ENCODE data around the gene BATF3.

GRCh38 chr1:209741053-209741638 is 14.7 kb upstream of the TRAF3IP3 start:
- PRO-cap, result no peak

- PRO-cap, result no peak
Observed at GRCh38 chr1:209742883-209743695, 12.8 kb upstream of the TRAF3IP3 start.

DNA sequence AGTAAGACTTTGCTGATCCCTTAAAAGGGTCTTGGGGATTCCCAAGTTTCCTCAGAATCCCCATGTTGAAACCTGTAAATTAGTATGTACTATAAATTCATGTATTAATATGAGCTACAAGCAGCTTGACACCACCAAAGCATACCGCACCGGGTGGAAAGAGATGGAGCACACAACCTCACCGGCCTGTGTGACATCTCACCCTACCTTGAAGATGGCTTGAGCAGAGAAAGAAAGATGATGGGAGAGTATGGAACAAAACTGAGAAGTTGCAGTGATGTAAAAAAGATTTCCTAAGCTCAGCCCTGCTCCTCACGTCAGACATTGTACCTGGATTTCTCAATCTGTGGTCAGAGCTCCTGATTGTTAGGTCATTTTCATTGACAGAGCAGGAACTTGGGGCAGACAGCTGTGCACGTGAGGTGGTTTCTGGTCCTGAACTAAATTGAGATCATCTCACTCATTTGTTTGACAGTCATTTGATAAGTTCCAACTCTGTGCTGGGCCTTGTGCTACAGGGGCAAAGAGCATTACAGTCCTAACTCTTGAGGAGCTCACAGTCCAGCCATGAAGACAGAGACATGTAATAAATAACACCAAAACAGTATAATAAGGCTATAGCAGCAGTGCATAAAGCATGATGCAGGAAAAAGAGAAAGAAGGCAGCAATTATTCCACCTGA is 10.2 kb downstream of the TRAF3IP3 start:
- PRO-cap, result unidirectional peak, plus-strand start at position 510 of the sequence

DNA sequence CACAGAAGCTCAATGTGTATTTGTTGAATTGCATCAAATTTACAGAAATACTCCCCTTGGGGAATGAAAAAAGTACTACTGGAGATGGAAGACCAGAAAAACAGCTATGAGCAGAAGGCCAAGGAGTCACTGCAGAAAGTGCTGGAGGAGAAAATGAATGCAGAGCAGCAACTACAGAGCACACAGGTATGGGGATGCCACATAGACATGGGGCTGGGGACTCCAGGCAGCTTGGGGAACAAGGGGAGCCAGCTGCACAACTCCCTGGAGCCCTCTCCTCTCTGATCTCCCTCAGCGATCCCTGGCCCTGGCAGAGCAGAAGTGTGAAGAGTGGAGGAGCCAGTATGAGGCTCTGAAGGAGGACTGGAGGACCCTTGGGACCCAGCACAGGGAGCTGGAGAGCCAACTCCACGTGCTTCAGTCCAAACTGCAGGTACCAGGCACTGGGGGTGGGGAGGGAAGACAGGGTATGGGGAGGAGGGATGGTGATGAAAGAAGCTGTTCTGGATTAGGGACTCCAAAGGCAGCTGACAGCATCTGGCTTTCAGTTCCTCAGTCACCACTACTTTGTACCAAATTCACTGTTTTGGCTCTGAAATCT is 9.0 kb downstream of the C1orf74 start:
- PRO-cap, result unidirectional peak, minus-strand start at position 569 of the sequence

- PRO-cap, result no peak
Observed at GRCh38 chr1:210366560-210367236, 38.0 kb downstream of the HHAT start.

DNA sequence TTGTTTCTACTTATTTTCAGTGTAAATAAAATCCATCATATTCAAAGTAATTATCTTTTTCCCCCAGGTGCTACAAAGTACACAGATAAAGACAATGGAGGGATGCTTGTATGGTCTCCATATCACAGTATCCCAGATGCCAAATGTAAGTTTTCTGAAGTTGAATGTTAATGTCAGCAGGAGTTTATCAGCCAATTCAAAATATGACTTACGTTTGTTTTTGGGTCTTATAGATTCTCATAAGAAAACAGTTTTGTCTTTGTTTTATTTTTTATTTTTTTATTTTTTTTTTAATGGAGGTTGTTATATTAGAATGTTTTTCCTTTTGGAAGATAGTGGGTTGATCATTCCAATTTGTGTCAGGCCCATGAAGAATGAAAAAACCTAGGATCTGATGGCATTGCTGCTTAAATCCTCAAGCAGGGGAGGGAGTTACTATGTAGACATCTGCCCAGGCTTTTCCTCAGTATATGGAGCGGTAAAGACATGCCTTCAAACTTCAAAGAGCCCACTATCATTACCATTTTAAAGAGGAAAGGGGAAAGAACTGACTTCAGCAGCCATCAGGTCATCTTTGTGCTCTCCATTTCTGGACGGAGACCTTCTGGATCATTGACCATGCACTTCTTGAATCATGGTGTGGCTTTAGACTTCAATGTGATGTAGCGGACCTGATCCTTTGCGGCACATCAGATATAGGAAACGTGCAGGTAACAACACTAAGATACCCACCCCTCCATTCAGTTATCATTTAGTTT is 12.2 kb downstream of the RCOR3 start:
- PRO-cap, result no peak

- PRO-cap, result bidirectional peak, plus-strand start at chr1:211327775, minus-strand start at chr1:211327668
Observed at GRCh38 chr1:211327632-211327947, 957 bp downstream of the TRAF5 start.

- PRO-cap, result no peak
Observed at GRCh38 chr1:211336755-211337802, 10.4 kb downstream of the TRAF5 start.

GRCh38 chr1:211492384-211492701 is 381 bp upstream of the RD3 start:
- PRO-cap, result no peak

DNA sequence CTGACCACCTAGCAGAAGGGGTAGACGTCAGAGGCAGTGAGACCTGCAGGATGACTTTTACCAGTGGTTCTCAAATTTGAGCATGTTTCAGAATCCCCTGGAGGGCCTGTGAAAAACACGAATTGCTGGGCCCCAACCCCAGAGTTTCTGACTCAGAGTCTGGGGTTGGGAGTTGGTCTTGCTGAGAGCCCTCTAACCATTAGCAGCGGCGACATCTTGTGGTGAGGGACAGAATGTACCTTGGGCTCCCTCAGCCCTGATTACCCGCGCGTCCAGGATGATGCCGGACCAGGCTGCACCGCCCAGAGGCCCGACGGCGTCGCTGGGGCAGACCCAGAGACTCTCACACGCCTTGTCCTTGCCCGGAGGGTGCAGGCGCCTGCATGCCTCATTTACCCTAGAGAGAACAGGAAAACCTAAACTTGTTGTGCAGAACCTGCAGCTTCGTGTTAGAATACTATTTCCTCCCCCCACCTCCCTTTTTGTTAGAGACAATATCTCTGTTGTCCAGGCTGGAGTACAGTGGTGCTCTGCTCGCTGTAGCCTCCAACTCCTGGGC is 22.1 kb upstream of the RD3 start:
- PRO-cap, result no peak

GRCh38 chr1:211547873-211548537 is 31.0 kb downstream of the SLC30A1 start:
- PRO-cap, result no peak

DNA sequence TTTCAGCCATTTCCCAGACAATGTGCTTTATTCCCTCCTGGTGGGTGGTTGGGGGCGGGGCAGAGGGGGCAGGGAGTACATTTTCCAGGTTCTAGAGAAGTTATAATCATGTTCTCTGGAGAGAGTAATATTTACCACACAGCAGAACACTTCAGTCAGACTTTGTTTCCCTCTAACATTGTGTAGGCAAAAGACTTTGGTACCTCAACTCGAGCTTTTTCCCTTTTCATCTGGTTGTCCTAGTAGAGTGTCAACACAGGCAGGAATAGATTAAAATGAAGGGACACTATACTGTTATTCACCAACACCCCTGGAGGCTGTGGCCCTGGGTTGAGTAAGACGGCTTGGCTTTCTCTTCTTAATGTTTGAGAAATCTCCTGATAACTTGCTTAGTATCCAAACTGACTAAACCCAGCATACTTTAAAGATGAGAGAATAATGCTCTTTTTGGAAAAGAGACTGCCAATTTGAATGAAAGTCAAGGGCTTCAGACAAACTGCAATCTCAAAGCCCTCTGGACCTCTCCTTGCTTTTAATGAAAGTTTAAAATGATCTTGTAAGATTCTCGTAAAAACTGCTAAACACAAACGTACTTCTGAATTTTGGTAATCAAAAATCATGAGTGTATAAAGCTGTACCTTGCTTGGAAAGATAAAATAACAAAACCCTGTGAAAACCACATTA is 2.5 kb upstream of the SLC30A1 start:
- PRO-cap, result no peak

GRCh38 chr1:211643126-211644288 is 31.9 kb downstream of the NEK2 start:
- PRO-cap, result no peak

- PRO-cap, result no peak
Observed at GRCh38 chr1:211919984-211920500, 89.5 kb upstream of the LPGAT1 start.

- PRO-cap, result no peak
Observed at GRCh38 chr1:211925062-211925518, 94.5 kb upstream of the LPGAT1 start.

DNA sequence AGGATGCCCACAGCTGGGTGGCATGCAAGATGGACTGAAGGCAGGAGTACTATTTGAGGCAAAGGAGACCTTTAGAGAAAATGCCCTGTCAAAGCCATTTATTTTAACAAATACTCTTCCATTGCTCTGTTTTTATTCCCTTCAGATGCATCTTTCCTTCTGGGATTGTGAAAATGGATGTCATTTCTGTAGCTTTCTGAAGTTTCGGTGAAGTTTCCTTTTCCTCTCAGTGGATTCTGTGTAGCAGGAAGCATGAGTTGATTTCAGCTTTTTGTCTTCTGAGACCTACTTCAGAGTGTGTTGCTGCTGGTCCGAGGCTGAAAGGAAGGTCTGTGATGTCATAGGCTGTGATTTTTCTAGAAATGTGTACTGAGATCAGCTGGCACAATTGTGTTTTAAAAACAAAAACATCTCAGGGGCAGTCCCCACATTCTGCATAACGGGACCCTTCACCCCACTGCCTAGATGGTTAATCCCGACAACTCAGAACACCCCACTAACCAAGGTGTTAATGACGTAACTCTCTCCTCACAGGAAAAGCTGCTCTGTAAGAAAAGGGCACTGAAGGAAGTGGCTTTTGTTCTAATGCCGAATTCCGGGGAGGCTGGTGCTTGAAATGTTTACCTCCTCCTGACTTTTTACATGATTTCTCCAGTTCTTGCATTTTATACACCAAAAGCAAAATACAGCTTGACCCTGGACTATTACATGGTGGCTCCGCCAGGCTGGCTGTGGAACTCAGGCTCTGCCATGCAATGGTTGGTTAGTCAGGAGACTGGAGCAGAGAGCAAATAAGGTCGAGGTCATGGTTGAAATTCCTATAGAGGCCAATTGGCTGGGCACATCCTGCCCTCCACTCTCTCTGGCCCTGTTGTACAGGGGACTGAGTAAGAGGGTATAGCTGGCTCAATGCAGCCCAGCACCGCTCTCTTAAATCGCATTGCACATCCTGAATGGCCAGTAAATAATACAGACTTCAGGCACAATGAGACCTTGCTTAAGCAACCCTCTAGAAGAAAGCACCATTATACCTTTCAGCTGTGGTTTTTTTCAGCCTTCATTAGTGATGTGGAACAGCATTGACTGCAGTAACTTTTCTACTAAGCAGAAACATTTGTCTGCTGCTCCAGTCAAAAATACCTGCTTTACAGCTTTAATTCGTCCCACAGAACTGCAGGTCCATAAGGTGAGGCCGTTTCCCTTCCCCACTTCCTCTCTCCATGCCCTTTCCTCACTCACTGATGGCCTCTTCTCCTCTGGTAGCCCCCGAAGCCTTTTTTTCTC is 59.6 kb upstream of the PPP2R5A start:
- PRO-cap, result bidirectional peak, plus-strand start at position 428 of the sequence, minus-strand start at position 332 of the sequence

GRCh38 chr1:212242074-212242789 is 43.0 kb upstream of the PPP2R5A start:
- PRO-cap, result no peak

DNA sequence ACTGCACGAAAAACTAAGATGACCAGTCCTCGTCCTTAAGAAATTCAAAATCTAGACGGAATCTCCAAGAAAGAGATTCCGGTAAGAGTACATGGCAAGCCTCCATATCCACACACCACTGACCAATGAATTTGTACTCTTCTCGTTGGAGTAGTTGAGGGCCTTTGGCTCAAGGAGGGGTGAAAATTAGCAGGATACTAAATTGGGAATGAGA is 961 bp upstream of the PPP2R5A start:
- PRO-cap, result no peak

- PRO-cap, result no peak
Observed at GRCh38 chr1:212615300-212615640, 6.7 kb downstream of the ATF3 start.

- PRO-cap, result bidirectional peak, plus-strand start at chr1:212699935, minus-strand start at chr1:212699985; bidirectional peak, plus-strand start at chr1:212700368, minus-strand start at chr1:212700052; bidirectional peak, plus-strand start at chr1:212700638, minus-strand start at chr1:212700523
Observed at GRCh38 chr1:212699542-212700603, at the start of gene BATF3. BATF3 (minus strand) TSS chr1:212699840.